ENCODE data around the gene MUC5AC.

GRCh38 chr11:810172-810599 is 419 bp downstream of the RPLP2 start:
- PRO-cap, result bidirectional peak, plus-strand start at chr11:810308, minus-strand start at chr11:810236
- CAGE, long polyA plus RNA, result start-site peak on the plus strand at chr11:810269-810354, 725 and 1,254 reads in 2 replicates

- PRO-cap, result no peak
- CAGE, long polyA plus RNA, result no peak
Observed at GRCh38 chr11:840809-841408, 1.4 kb downstream of the POLR2L start.

DNA sequence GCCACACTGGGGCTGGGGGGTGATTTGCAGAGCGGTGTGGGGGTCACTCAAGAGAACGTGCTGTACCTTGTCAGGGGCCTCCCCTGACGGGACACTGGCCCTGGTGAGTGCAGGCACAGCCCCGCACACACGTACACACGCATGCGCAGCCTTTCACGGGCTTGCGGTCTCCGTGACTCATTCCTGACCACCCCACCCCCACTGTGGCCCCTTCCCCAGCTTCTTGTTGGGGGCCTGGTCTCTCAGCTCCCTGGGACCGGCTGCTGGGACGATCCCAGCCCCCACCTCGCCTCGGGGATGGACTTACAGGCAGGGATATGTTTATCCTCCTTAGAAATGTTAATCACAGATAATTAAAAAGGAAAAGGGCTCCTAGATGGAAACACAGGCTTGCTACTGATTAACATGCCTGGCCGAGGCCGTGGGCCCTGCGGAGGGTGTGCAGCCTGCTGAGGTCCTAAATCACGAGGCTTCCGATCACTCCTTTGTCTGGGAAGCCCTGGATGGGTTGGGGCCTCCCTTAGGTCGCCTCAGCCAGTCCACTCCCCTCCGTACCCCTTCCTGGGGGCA is 20.3 kb downstream of the TSPAN4 start:
- PRO-cap, result no peak
- CAGE, long polyA plus RNA, result no peak

DNA sequence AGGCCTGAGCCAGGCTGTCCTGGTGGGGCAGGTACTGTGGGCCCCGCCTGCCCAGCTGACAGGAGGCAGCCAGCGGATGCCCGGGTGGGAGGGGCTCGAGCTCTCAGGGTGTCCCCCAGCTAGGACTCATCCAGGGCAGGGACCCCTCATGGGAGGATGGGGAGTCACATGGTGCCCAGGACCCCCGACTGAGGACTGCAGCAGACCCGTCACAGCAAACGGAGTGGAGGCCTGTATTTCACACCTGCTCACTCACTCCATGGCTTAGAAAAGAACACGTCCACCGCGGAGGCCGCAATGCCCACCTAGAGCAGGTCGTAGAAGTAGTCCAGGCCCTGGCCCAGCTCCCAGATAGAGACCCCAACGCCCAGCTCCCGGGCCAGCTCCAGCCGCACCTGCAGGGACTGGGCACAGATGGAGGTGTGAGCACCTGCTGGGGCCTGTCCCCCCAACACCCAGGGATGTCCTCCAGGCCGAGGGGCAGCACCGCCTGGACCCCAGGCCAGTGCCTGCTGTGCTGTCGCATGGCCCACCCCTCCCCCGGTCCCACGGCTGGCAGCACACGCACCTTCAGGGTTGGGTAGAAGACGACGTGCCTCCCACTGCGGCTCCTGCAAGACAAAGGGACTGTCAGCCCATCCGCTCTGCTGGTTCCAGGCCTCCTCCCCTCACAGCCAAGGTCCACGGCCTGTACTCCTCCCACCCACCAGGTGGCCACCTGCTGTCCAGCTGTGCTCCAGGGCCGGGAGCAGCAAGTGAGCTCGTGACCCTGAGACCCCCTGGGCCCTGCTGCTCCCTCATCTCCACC is 27.1 kb downstream of the TSPAN4 start:
- PRO-cap, result no peak
- CAGE, long polyA plus RNA, result no peak

DNA sequence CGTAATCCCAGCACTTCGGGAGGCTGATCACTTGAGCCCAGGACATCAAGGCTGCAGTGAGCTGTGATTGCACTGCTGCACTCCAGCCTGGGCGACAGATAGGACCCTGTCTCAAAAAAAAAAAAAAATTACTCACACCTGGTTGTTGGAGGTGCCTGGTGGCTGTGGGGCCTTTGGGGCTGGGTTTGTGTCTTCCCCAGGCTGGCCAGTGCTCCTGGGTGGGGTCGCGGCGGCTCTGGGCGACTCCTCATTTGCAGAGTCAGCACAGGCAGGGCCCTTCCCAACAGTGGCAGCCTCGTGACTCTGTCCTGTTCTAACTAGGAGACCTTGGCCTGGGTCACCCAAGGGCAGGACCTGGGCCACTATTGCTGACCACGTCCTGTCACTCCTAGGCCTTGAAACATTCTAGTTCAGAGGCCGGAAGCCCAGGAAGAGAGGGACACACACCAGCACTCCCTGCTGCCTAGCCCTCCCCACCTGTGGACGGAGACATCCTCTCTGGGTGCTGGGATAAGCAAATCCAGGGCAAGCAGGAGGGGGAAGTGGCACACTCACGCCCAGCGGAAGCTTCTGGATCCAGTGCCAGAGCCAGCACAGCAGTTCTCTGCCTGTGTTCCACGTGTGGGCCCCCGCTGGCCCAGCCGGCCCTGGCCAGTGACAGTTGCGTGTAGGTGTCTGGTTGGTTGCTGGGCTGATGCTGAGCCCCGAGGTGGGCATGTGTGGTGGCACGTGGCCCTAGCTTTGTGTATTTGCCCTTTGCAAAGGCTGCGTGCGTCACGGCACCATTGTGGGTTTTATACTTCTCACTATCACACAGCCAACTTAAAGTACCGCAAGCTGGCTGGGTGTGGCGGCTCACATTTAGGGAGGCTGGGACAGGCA is 4.2 kb upstream of the CHID1 start:
- PRO-cap, result no peak
- CAGE, long polyA plus RNA, result no peak

DNA sequence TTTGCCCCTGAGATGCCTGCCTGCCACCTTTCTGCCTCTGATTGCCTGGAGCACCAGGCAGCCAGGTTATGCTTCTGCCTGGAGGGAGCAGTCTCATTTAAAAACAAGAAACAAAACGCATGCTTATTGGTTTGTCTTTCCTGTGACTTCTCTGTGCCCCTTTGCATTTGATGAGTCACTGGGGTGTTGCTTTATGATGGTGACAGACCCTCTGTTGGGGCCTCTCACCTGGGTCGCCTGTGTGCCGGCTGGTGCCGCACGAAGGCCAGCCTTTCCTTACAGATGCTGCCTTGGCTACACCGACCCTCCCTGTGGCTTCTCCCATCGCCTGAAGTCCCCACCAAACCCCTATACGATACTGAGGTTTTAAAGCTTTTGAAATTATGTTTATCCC is 12.3 kb downstream of the AP2A2 start:
- PRO-cap, result no peak
- CAGE, long polyA plus RNA, result no peak

GRCh38 chr11:960685-961941 is 35.4 kb downstream of the AP2A2 start:
- PRO-cap, result bidirectional peak, plus-strand start at chr11:962070, minus-strand start at chr11:961815
- CAGE, long polyA plus RNA, result no peak

DNA sequence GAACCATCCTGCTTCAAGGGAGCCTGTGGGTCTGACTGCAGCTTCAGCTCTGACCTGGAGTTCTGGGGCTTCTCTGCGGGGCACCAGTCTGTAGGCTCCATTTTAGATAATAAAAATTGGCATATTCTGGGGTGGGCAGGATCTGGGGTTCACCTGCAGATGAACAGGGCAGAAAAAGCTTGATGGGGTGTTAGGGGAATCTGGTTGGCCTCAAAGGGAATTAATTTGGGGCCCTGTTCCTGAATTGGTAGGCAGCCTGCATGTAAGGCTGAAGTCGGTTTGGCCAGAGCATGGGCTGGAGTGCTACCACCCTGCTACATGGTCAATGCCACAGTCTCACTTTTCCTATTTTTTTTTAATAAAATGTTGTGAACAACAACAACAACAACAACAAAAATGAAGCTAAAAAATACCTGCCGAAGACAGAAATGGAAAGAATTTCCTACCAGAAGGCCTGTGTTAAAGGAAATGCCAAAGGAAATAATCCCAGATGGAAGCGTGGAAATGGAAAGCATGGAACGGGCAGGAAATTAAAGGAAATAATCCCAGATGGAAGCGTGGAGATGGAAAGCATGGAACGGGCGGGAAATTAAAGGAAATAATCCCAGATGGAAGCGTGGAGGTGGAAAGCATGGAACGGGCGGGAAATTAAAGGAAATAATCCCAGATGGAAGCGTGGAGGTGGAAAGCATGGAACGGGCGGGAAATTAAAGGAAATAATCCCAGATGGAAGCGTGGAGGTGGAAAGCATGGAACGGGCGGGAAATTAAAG is 38.8 kb downstream of the AP2A2 start:
- PRO-cap, result no peak
- CAGE, long polyA plus RNA, result no peak

- PRO-cap, result no peak
- CAGE, long polyA plus RNA, result no peak
Observed at GRCh38 chr11:1006422-1007187, 29.9 kb downstream of the MUC6 start.

- PRO-cap, result no peak
- CAGE, long polyA plus RNA, result no peak
Observed at GRCh38 chr11:1010668-1011409, 25.7 kb downstream of the MUC6 start.

DNA sequence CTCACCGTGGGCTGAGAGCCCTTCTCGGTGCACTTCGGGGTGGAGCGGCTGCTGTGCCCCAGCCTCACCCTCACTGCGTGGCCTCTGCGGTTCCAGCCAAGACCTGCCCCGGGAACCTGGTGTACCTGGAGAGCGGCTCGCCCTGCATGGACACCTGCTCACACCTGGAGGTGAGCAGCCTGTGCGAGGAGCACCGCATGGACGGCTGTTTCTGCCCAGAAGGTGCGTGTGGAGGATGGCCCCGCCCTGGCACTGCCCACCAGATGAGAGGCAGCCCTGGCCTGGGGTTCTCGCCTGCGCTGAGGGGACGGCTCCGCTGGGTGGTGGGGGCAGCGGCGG is 45.0 kb upstream of the MUC6 start:
- PRO-cap, result no peak
- CAGE, long polyA plus RNA, result no peak

GRCh38 chr11:1157375-1158280 is at the start of gene MUC5AC:
Gene MUC5AC (plus strand): TSS chr11:1157953.
- PRO-cap, result no peak
- CAGE, long polyA plus RNA, result no peak

GRCh38 chr11:1205800-1206036 is 17.1 kb upstream of the MUC5B start:
- PRO-cap, result no peak
- CAGE, long polyA plus RNA, result no peak

- PRO-cap, result no peak
- CAGE, long polyA plus RNA, result no peak
Observed at GRCh38 chr11:1231207-1231955, 8.5 kb downstream of the MUC5B start.

DNA sequence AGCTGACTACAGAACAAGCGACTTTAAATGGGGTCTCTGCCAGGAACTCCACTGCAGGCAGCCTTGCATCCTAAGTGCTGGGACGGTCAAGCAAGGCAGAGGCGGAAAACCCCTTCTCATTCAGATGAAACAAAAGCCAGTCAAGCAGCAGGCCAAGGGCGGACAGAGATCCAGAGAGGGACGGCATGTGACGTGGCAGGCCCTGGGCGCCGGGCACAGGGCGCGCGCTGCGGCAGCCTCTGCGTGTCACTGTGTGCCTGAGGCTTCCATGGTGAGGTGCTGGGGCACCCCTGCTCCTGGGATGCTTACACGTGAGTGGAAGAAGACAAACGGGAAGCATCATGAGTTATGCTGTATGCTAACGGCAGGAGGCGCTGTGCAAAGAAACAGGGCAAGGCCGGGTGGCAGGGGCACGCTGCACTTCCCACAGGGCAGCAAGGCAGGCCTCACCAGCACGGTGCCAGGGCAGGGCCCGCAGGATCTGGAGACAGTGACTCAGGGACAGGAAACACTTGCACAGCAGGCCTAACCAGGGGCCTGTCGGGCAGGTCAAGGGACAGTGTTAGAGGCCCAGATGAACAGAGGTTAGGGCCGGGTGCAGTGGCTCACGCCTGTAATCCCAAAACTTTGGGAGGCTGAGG is 6.1 kb downstream of the TOLLIP start:
- PRO-cap, result no peak
- CAGE, long polyA plus RNA, result no peak

DNA sequence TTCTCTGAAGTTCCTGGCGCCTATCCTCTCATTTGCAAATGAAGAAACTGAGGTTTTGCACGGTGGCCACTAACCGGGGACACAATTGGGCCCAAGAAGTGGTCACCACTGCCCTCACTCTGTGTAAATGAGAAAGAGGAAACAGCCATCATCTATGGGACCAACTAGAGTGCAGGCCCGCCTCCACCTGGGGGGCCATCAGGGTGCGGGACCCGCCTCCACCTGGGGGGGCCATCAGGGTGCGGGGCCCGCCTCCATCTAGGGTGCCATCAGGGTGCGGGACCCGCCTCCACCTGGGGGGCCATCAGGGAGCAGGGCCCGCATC is 812 bp downstream of the TOLLIP start:
- PRO-cap, result no peak
- CAGE, long polyA plus RNA, result no peak

- PRO-cap, result no peak
- CAGE, long polyA plus RNA, result no peak
Observed at GRCh38 chr11:1477875-1479257, 8.2 kb downstream of the MOB2 start.

DNA sequence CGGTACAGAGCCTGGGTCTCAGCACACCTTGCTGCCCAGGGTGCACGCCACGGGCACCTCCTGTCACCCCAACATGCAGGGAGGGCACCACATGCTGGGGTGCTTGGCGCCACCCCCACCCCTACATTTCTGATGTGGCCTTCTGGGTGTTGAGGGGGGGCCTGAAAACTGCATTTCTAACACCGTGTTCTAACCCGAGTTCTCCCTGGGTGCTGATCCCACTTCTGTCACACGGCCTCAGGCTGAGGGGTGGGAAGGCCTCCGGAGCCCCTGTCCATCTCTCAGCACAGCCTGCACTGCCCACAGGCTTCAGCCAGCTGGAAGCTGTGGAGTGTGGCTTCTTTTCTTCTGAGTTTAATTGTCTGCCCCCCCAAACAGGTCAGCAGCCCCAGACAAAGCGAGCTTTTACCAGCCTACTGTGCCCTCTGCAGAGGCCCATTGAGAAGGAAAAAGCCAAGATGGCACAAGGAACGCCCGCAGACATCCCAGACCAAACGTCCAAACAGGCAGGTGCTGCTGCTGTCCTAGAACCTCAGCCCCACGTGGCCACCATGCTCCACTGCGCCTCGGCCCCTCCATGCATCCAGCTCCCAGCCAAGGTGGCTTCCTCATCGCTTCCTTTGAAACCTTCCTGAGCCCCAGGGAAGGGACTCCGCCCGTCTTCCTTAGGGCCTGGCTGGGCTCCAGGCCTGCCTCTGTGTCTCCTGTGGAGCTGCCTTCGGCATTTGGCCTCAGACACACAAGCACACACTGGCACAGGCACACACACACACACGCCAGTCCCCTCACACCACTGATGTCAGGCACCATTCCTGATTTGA is 1.8 kb downstream of the MOB2 start:
- PRO-cap, result no peak
- CAGE, long polyA plus RNA, result no peak

DNA sequence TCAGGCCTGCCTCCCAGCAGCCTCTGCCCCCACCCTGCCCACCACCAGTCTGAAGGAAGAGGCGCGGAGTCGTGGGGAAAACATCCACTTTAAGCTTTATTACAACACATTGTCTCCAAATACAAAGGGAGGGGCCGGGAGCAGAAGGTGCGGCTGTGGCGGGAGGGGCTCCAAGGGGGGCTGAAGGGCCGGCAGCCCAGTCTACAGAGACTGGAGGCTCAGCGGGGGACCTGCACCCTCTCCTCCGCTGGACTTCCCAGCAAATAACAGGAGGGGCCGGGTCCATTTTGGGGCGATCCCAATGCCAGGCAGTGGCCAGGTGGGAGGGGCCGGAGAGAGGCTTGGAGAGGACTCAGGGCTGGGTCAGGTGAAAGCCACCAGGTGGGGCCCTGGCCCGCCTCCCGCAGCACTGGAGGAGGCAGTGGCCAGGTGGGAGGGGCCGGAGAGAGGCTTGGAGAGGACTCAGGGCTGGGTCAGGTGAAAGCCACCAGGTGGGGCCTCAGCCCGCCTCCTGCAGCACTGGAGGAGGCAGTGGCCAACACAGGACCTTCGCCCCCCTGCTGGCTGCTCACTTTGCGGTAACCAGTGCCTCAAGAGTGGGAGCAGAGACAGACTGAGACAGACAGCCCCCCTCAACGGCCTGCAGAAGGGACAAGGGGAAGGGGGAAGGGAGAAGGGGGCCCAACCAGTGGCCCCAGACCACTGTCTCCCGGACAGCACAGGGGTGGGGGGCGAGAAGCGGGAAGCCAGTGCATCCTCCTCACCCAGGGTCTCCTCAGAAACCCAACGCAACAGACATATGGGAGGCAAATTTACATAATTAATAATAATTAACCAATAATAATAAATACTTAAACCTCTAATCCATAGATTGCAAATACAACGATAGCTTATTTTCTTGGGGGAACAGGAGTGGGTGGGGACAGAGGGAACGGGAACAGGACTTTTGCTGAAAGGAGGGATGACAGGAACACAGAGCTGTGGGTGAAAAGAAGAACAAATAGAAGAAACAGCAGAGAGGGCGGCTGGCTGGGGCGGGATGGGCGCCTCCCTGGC is 17.8 kb downstream of the DUSP8 start:
- PRO-cap, result no peak
- CAGE, long polyA plus RNA, result no peak

- PRO-cap, result no peak
- CAGE, long polyA plus RNA, result no peak
Observed at GRCh38 chr11:1567102-1568204, 4.6 kb downstream of the DUSP8 start.

Measured in B cell (primary cell).